Measurements from ENCODE around the gene DDX60.

- PRO-cap = no peak
These were observed 608.4 kb downstream of the TLL1 start for GRCh38 chr4:166481418-166481822.

GRCh38 chr4:168317759-168319127, at the start of gene DDX60:
TSS of gene DDX60 (minus strand) at chr4:168318752.
- PRO-cap = unidirectional peak, minus-strand start at chr4:168318781

- PRO-cap = no peak
These were observed 135.0 kb downstream of the PALLD start for GRCh38 chr4:168631936-168632203.

- PRO-cap = no peak
These were observed 154.8 kb downstream of the PALLD start for GRCh38 chr4:168651345-168652398.

- PRO-cap = no peak
These were observed 197.4 kb downstream of the PALLD start for GRCh38 chr4:168694331-168694596.

DNA sequence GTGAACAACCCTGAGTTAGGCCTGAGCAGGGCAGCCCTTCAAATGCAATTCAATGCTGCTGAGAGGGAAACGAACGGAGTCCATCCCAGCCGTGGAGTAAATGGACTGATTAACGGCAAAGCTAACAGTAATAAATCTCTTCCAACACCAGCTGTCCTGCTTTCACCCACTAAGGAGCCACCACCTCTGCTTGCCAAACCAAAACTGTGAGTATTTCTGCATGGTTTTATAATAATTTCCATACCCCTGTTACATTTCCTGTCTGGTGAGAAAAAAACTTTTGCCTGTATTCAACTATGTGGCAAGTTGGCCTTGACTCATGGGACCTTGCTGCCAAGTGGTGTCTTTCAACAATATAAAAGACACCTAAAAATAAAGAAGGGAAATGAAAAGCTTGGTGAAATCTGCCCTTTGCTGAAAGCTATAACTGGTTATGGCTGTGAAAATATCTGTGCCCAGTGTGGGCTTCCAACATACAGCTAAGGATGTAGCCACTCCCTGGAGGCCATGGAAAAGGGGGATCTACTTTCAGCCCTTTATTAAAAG, 214.9 kb downstream of the PALLD start:
- PRO-cap = no peak

GRCh38 chr4:168758245-168758680, 251.8 kb downstream of the CBR4 start:
- PRO-cap = no peak

DNA sequence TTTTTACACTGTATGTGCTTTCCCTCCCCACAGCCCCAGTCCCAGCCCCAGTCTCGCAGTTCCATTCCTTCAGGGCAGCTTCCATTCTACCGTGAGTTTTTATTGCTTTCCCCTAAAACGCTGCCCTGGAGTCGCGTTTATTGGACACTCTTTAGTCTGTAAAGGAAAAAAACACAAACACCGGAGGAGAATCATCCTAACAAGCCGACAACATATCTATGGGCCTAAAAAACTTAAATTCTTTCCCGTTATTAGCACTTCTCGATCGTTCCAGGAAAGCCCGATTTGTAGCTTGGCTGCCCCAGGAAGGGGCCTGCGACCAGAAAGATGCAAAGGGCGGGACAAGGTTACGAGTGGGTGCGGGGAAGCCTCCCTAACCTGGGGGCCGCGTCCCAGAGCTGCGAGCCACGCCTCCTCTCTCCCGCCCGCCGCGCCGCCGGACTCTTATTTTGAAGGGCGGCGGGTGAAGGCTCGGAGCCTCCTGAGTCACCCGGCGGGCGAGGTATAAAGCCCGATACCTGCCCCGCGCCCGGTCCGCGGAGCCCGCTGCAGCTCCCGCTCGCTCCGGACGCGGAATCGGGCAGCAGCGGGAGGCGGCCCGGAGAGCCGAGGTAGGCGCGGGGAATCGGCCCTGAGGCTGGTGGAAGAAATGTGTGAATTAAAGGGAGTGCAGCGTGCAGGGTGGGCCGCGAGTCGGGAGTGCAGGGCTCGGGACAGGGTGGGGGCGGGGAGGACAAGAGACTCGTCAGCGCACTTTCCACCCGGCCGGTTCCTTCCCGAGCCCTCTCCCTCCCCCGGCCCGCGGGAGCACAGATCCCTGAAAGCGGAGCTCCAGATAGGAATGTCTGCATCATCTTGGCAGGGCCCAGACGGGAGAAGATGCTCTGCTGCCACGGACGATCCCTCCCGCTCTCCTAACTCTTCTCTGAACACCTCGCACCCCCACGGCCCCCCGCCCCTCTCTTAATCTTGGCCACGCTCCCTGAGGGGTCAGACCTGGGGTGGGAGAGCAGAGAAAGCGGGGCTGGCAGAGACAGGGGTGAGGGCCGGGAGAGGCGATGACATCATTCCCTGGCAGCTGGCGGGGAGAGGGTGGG, 178.1 kb downstream of the CBR4 start:
- PRO-cap = no peak

DNA sequence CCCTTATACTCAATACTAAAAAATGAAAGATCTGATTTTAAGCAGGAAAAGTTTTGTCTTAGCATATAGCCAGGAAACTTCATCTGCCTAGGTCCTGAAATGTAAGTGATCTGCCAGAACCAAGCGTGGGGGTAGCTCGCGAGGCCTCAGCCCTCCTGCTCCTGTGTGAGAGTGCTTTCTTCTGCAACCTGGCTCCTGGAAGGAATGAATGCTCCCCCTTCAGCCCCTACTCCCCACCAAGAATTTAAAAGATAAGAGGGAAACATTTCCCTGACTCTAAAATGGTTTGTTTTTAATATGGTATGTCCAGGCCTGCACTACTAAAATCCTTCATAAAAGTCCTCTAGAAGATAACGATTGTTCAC, 160.0 kb downstream of the CBR4 start:
- PRO-cap = no peak

DNA sequence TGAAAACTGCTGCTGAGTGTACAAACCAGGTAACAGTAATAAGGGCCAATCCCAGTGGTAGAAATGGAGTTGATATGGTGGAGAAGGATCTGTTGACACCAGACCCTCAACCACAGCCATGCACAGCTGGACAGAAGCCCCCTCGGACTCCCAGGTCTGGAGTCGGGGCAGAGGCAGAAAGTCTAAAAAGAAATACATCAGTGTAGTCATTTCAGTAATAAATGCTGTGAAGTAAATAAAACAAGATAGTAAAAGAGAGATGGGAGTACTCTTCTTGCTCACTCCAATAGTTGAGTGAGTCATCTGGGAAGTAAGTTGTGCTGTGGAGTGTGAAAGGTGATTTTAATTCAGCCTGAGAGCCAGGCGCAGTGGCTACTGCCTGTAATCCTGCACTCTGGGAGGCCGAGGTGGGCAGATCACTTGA, 149.9 kb downstream of the CBR4 start:
- PRO-cap = no peak

- PRO-cap = no peak
These were observed 134.0 kb downstream of the CBR4 start for GRCh38 chr4:168875940-168876498.

GRCh38 chr4:168898278-168898916, 111.7 kb downstream of the CBR4 start:
- PRO-cap = no peak

DNA sequence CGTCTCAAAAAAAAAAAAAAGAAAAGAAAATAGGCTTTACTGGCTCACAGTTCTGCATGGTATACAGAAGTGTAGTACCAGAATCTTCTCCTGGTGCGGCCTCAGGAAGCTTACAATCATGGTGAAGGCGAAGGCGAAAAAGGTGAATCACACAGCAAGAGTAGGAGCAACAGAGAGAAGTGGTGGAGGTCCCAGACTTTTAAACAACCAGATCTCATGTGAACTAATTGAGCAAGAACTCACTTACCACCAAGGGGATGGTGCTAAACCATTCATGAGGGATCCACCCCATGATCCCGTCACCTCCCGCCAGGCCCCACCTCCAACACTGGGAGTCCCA, 110.2 kb downstream of the CBR4 start:
- PRO-cap = no peak

DNA sequence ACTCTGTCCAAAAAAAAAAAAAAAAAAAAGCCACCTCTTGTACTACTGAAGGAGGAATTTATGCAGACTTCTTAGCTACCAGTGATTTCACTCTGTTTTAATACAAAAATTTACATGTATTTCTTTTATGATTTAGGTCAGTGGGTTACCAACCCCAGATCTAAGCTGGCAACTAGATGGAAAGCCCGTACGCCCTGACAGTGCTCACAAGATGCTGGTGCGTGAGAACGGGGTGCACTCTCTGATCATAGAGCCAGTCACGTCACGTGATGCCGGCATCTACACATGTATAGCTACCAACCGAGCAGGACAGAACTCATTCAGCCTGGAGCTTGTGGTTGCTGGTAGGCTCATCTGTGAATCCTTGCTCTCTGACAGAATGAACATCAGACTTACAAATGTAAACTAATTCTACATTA, 88.6 kb downstream of the CBR4 start:
- PRO-cap = no peak

DNA sequence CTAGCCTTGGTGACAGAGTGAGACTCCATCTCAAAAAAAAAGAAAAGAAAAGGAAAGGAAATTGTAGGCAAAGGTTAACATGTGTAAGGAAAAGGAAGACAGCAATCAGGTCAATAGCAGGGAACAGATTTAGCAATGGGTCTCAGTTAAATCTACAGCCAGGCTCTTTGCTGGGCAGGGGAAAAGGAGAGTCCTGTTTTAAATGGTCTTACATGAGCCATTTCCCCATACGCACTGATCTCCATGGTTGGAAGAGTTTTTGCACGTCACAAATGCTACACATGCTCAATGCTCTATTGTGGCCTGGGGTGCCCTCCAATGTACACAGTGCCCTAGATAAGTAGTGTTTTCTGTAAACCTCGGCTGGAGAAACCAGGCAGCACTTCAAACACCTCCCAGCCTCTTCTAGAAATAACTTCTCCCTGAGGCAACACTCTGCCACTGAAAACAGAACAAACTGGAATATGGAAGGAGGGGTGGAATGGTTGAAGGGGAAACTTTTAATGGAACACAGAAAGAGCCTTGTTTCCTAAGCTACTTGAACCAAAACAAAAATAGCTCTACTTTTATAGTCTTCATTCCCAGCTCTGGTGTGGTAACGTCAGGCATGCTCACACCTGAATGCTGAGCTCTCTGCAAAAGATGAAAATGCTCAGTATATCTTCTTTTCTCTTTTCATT, 123.8 kb upstream of the CBR4 start:
- PRO-cap = no peak

DNA sequence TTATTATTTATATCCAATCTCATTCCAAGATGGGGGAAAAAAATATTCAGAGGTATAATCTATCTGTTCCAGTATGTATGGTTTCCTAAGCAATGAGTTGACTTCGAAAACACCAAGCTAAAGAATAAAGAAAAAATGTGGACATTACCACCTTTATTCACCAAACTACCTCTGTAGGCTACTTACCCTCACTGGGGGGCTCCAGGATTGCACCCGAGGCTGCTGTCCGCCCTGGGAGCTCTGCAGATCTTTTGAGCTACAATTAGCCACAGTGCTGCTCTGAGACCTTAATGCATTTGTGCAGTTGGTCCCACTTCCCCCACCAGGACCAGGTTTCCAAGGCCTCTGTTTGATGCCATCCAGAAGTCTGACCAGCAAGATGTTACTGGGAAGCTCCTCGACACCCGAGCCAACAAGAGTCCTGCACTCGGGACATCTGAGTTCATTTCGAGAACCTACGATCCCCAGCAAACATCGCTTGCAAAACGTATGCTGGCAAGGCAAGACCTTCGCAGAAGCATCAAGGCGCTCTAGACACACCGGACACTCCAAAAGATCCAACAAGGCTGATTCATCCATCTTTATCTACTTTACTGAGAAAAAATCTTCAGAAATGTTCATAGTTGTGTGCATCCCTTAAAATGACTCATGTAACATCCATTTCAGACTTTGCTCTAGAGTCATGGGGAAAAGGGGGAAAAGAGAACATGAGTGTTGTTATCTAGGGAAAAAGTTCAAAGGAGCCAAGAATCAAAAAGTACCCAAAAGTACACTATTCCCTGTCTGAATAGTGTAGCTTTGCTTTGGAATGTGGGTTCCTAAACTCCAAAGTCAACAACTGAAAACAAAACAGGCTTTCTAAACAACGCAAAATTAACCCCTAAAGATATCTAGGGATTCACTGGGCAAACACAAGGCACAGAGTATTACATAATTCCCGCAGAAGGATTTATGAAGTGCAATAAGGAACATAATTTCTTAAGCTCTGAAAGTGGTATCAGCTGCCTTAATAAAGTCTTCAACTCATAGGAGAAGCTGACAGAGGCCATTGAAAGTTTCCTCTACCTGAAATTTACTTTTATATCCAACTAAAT, 1.8 kb downstream of the SH3RF1 start:
- PRO-cap = no peak

DNA sequence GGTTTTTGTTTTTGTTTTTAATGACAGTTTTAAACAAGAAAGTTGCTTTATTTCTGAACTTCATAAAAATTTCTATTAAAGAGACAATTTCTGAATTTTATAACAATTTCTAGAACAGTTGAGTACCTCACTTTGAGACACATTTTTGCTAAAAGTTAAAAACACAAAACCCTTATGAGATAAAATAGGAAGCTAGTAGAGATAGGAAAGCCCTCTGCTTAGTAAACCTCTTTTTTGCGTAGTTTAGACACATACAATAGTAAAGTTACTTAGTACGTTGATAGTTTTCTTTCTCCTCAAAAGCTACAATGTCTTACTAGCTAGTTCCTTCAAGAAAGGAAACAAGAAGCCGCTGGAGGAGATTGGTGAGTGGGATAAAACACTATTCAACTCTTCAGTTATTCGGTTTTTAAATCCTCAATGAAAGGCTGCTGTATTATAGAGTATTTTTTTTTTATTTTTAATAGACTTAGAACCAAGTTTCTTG, 38.9 kb downstream of the CLCN3 start:
- PRO-cap = no peak

- PRO-cap = no peak
These were observed 33.9 kb upstream of the HPF1 start for GRCh38 chr4:169791494-169792209.

DNA sequence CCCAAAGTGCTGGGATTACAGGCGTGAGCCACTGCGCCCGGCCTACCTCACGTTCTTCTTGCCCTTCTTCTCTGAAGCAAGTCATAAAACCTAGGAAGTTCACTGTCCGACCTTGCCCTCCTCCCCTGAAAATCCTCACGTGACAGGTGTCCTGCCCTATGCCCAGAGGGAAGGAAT, 83.8 kb downstream of the MFAP3L start:
- PRO-cap = no peak

DNA sequence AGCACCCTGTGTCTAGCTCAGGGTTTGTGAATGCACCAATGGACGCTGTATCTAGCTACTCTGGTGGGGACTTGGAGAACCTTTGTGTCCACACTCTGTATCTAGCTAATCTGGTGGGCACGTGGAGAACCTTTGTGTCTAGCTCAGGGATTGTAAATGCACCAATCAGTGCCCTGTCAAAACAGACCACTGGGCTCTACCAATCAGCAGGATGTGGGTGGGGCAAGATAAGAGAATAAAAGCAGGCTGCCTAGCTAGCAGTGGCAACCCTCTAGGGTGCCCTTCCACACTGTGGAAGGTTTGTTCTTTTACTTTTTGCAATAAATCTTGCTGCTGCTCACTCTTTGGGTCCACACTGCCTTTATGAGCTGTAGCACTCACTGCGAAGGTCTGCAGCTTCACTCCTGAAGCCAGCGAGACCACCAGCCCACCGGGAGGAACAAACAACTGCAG, 514.3 kb upstream of the GALNTL6 start:
- PRO-cap = no peak